ENCODE data around the gene CAPS.

DNA sequence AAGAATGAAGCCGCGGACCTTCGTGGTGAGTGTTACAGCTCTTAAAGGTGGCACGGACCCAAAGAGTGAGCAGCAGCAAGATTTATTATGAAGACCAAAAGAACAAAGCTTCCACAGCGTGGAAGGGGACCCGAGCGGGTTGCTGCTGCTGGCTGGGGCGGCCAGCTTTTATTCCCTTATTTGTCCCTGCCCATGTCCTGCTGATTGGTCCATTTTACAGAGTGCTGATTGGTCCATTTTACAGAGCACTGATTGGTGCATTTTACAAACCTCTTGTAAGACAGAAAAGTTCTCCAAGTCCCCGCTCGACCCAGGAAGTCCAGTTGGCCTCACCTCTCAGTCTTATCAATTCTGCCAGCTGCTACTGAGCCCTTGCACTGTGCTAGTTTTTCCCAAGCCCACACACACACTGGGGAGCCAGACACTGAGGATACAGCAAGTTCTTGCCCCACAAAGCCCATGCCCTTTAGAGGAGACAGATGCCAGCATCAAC lies 175.1 kb downstream of the PTPRS start:
- PRO-cap: no peak

GRCh38 chr19:5205644-5206701 lies 134.6 kb downstream of the PTPRS start:
- PRO-cap: no peak

DNA sequence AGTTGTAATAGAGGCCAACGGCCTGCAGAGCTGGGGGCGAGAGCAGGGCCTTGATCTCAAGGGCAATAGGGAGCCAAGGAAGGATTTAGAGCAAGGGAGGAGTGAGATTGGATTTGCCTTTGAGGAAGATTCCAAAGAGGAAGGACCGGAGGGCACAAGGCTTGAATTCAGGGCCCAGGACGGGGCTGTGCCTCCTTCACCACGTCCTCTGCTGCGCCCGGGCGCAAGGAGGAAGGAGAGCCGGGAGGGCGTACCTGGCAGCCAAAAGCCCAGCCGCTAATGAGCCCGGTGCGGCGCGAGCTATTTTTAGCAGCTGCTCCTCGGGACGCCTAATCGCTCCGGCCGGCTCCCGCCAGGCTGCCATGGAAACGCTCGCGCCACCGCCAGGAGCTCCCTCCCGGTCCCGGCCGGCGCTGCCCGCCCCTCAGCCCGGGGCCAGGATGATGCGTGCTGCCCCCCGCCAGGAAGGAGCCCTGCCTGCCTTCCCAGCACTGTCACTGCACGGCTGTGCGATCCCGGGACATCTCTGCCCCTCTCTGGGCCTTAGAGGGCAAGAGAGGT lies 81.2 kb downstream of the ZNRF4 start:
- PRO-cap: bidirectional peak, plus-strand start at position 491 of the sequence, minus-strand start at position 281 of the sequence

GRCh38 chr19:5623876-5624766 lies 1.2 kb downstream of the SAFB start:
- PRO-cap: bidirectional peak, plus-strand start at chr19:5624084, minus-strand start at chr19:5624046

- PRO-cap: bidirectional peak, plus-strand start at chr19:5624869, minus-strand start at chr19:5624865; bidirectional peak, plus-strand start at chr19:5625382, minus-strand start at chr19:5625161
Observed at GRCh38 chr19:5624767-5625496, 2.0 kb downstream of the SAFB start.

- PRO-cap: no peak
Observed at GRCh38 chr19:5628171-5628450, 5.2 kb downstream of the SAFB start.

DNA sequence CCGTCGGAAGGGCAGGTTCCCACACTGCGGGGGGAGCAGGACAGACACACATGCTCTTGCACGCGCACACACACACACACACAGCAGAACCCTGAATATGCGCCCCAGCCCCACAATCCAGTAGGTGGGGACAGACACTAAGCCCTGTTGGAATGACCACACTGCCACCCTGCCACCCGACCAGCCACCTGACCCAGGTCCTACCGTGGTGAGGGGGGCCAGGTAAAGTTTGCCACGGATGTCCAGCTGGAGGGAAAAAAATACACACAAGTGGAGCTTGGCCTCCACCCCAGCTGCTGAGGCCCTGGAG lies 2.9 kb downstream of the DUS3L start:
- PRO-cap: no peak

- PRO-cap: no peak
Observed at GRCh38 chr19:5803877-5804435, 911 bp upstream of the NRTN start.

- PRO-cap: bidirectional peak, plus-strand start at chr19:5827965, minus-strand start at chr19:5828042; bidirectional peak, plus-strand start at chr19:5828335, minus-strand start at chr19:5828235
Observed at GRCh38 chr19:5827514-5828461, 11.7 kb downstream of the FUT6 start.

DNA sequence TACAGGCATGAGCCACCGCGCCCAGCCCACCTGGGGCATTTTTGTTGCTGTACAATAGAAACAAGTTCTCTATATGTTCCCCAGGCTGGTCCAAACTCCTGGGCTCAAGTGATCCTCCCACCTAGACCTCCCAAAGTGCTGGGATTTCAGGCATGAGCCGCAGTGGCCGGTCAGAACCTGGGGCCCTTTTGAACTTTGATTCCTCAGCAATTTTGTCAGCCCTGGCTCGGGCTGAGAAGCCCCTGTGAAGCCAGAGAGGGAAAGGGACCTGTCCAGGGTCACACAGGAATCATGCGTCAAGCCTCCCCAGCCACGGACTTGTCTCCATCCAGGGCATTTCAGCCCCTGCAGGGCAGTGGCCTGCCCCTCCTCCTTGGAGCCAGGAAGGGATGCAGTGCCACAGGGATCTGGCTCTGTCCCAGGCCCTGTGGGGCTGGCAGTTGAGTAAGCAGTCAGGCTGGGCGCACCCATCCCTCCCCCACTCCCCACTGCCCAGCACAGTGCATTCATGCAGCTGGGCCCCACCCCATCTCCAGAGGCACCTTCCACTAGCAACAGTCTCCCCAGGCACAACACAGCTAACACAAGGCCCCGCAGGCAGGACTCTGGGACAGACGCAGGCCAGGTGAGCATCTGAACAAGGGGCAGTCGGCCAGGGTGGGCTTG lies at the start of gene CAPS:
Gene CAPS (plus strand): TSS at position 570 of the 666 bp plus-strand sequence.
- PRO-cap: no peak

DNA sequence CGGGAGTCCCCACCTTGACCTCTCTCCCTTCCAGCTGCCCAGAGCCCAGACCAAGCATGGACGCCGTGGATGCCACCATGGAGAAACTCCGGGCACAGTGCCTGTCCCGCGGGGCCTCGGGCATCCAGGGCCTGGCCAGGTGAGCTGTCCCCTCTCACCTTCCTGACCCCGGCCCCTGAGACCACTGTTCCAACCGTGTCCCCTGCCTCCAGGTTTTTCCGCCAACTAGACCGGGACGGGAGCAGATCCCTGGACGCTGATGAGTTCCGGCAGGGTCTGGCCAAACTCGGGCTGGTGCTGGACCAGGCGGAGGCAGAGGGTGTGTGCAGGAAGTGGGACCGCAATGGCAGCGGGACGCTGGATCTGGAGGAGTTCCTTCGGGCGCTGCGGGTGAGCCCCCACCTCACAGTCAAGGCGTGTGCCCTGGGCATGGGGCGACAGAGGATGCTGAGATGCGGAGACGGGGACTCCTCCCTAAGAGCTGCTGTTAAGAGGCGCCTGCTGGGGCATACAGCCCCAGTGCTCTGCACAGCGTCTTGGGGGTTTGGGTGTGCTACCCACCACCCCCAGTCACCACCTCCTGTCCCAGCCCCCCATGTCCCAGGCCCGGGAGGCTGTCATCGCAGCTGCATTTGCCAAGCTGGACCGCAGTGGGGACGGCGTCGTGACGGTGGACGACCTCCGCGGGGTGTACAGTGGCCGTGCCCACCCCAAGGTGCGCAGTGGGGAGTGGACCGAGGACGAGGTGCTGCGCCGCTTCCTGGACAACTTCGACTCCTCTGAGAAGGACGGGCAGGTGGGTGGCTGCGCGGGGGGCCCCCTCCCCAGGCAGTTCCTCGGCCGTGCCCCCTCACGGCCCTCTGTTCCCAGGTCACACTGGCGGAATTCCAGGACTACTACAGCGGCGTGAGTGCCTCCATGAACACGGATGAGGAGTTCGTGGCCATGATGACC lies 574 bp downstream of the CAPS start:
- PRO-cap: no peak

DNA sequence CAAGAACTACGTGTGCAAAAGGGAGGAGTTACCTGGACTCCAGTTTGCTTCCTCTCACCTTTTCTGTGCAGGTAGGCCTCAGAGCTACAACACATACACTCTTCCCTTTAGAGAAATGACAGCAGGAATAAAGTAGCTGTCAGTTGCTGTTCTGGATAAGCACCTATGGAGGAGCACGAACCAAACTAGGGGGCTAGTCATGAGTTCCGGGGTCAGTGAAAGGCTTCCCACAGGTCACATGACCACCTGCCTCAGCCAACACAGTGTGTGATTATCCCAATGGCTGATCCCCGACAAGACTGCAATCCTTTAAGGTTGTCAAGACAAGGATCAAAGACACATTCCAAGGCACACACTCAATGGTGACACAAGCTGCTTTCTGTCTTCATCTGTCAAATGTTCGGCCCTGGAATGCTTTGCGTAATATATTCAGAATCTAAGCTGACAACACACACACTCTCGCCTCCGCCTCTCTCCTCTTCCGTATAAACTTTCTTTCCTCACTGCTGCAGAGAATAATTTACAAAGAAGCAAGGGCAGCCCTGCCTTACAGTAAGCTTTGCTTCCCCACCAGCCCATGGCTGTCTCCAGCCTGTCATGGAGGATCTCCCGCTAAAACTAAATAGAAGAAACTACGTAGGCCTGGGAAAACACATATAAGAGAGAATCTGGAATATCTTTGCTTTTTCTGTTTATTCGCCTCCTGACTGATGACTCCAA lies 11.7 kb downstream of the RANBP3 start:
- PRO-cap: no peak

- PRO-cap: no peak
Observed at GRCh38 chr19:5968375-5969441, 9.2 kb downstream of the RANBP3 start.

DNA sequence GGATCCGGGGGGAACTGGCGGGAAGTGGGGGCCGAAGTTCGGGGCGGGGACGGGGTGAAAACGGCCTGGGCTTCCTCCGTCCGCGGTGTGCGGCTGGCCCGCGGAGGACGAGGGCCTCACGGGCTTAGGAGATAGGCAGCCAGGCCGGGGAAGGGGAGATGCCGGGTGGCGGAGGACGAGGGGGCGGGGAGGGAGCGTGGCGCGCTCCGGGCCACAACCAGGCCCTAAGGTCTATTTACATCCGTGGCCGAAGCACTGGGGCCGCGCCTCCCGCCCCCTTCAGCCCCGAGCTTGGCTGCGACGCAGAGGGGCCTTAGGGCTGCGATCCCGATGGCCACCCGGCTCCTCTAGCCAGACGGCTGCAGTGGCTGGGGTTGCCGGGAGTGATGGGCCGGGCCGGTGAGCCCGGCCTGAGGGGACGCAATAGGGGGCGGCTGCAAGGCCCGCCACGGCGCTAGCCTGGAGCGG lies 420 bp downstream of the RANBP3 start:
- PRO-cap: bidirectional peak, plus-strand start at position 354 of the sequence, minus-strand start at position 349 of the sequence

DNA sequence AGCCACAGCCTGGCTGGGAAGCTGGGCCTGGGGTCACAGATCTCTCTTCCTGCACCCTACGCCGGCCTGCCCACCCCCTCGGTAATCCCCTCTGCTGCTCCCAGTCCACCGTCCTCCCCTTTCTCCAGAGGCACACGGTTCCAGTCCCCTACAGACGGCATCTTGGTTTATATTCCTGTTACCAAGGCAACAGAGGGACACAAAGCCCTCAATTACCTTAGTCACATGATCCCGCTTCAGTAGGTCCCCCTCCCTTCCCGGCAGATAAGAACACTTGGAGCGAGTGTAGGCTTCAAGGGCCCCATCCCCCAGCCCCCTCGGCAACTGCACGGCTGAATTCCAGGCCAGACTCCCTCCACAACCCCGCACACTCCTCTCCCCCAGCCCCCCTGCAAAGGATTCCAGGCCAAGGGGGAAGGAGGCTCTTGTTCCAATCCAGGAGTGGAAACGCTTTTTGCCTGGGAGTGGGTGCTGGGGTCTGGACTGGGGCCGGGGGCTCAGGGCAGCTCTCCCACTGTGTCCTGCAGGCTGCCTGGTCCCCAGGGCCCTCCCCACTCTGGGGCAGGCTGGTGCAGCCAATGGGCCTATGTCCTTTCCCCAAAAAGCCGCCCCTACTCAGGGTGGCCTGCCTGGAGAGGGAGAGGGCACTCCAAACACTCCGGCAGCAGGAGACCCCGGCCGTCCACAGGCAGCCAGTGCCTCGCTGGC lies 62.7 kb downstream of the MLLT1 start:
- PRO-cap: bidirectional peak, plus-strand start at position 335 of the sequence, minus-strand start at position 126 of the sequence

DNA sequence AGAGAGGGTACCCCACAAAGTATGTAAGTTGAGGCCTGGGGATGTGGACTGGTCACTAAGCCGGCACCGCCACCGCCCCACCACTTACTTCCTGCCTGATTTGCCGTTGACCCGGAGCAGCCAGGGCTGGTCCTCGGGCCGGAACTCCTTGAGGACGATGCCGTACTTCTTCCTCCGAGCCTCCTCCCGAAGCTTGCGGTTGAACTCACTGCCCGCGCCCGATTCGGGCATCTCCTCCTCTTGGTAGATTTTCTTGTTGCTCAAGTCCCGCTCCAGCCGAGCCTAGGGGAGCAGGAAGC lies 3.7 kb downstream of the GTF2F1 start:
- PRO-cap: no peak

DNA sequence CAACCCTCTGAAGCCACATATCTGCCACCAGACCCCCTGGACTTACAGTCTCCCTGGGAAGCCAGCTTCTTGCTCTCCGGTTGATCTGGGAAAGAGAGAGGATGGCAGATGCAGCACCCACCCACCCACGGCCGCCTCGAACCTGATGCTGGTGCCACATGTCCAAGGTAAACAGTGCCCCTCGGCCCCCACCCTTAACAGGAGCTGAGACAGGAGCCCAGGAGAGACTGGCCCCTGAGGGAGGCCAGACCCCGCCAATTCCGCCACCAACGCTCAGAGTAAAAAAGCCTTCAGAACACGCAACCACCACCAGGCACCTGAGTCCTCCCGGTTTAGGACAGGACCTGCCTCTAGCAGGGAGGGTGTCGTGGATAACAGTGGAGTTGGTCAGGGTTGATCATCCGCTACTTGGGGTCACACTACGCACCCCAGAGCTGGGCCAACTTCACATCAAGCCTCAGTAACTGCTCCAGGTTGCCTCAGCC lies 3.0 kb downstream of the KHSRP start:
- PRO-cap: no peak

DNA sequence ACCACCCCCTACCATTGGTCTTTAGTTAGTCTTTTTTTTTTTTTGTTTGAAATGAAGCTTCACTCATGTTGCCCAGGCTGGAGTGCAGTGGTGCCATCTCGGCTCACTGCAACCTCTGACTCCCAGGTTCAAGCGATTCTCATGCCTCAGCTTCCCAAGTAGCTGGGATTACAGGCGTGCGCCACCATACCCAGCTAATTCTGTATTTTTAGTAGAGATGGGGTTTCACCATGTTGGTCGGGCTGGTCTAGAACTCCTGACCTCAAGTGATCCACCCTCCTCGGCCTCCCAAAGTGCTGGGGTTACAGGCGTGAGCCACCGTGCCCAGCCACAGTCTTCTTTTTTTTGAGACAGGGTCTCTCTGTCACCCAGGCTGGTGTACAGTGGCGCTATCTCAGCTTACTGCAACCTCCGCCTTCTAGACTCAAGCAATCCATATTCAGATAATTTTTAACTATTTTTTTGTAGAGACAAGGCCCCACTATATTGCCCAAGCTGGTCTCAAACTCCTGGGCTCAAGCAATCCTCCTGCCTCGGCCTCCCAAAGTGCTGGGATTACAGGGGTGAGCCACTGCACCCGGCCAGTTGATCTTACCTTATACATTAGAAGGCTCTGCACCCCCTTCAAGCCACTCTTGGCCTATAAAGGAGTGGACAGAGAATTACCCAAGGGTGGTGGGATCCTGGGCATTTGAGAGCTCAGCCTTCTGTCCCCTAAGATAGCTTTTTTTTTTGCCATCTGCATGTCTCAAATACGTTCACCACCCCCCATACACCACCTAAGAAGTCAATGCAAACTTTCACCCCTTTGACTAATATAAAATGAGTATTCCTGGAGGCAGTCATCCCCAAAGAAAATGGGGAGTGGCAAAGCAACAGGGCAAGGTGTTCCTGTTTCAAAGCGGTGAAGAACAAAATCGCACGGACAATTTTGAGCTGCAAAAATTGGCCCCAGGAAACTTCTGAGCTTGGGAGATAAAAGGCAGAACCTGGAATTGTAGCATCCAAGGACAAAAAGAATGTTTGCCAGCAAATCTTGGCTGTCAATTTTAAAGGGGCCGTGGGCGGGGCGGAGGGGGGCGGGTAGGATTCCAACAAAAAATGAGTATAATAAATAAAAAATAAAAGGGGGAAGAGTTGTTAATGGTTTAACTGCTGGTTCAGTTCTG lies 5.3 kb downstream of the CRB3 start:
- PRO-cap: no peak

DNA sequence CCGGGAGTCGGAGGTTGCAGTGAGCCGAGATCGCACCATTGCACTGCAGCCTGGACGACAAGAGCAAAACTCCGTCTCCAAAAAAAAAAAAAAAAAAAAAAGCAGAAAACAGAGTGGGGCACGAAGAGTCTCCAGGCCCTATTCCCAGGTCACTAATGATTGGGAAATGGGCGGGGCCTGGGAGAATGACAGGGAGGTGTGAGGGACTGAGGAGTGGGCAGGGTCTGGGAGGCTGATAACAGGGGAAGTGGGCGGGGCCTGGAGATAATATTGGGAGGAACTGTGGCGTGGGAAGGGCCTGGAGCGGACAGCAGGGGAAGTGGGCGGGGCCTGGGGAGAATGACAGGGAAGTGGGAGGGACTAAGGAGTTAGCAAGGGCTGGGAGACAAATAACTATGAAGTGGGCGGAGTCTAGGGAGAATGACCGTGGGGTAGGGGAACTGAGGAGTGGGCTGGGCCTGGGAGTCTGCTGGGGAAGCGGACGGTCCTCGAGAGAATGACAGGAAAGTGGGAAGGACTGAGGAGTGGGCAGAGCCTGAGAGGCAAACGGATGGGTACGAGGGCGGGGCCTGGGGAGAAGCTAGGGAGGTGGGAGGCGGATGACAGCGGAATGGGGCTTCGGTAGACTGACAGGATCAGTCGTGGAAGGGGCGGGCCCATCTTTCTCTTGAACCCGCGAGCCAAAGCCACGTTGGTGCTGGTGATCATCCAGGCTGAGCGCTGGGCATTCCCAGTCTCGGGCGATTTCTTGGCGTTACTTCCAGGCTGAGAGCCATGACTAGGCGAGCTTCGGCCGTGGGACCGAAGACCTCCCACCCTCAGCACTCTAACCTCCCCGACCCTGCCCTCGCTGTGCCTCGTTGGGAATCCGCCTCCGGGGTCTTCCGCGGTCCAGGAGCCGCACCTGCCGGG lies 14.0 kb upstream of the TUBB4A start:
- PRO-cap: bidirectional peak, plus-strand start at position 575 of the sequence, minus-strand start at position 770 of the sequence

GRCh38 chr19:6521807-6522730 lies 8.8 kb upstream of the TNFSF9 start:
- PRO-cap: no peak